ENCODE measurements around a stretch of chr13.

GRCh38 chr13:94713567-94713806, 1.1 kb upstream of the SOX21 start:
- PRO-cap, result no peak

DNA sequence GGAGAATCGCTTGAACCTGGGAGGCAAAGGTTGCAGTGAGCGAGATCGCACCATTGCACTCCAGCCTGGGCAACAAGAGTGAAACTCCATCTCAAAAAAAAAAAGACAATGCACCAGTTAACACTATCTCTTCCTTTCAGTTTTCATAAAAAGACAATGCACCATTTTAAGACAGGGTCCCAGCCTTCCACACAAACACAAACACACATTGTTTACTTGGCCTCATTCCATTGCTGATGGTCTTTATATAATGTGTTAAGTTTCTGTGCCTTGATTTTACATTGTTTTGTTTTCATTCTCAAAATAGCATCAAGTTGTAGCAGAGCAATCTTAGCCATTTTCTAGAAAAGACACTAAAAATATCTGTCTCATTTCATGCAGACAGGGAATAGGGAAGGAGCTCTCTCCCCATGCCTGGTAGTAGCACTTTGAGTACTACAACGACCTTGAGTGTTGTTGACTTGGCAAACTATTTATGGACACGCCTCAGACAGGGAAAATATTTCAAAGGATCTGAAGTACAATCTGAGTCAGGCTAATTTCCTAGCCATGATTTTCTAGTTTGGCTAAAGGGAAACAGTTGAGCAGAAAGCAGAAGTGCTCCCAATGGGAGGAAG, 120.7 kb downstream of the ABCC4 start:
- PRO-cap, result no peak

GRCh38 chr13:95191739-95192302, 109.4 kb downstream of the ABCC4 start:
- PRO-cap, result no peak

DNA sequence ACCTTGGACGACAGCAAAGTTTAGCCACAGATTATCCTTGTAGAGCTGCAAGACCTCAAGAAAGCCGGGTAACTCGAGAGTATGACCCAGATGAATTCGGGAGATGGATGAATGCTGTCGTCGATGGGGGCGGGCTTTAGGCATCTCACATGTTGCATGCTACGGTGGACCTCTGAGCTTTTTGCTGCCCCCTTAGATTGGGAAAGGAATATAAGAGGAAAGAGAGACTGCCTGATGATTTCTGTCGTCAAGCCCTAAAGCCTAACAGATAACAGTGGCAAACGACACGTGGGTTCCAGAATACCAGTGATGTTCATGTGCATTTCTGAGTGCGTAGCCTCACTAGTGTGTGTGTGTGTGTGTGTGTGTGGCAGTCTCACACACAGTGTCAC, 743 bp upstream of the ABCC4 start:
- PRO-cap, result no peak

GRCh38 chr13:95605187-95605871, 39.2 kb downstream of the DZIP1 start:
- PRO-cap, result no peak

- PRO-cap, result bidirectional peak, plus-strand start at chr13:95676259, minus-strand start at chr13:95676200; bidirectional peak, plus-strand start at chr13:95676604, minus-strand start at chr13:95676583; bidirectional peak, plus-strand start at chr13:95677155, minus-strand start at chr13:95676879
These were observed 591 bp upstream of the DNAJC3 start for GRCh38 chr13:95676017-95677079.

GRCh38 chr13:97223104-97223987, 1.2 kb downstream of the MBNL2 start:
- PRO-cap, result bidirectional peak, plus-strand start at chr13:97223937, minus-strand start at chr13:97223822

- PRO-cap, result no peak
These were observed 34.9 kb downstream of the MBNL2 start for GRCh38 chr13:97256959-97257571.

- PRO-cap, result no peak
These were observed 93.6 kb upstream of the RAP2A start for GRCh38 chr13:97340270-97340904.

DNA sequence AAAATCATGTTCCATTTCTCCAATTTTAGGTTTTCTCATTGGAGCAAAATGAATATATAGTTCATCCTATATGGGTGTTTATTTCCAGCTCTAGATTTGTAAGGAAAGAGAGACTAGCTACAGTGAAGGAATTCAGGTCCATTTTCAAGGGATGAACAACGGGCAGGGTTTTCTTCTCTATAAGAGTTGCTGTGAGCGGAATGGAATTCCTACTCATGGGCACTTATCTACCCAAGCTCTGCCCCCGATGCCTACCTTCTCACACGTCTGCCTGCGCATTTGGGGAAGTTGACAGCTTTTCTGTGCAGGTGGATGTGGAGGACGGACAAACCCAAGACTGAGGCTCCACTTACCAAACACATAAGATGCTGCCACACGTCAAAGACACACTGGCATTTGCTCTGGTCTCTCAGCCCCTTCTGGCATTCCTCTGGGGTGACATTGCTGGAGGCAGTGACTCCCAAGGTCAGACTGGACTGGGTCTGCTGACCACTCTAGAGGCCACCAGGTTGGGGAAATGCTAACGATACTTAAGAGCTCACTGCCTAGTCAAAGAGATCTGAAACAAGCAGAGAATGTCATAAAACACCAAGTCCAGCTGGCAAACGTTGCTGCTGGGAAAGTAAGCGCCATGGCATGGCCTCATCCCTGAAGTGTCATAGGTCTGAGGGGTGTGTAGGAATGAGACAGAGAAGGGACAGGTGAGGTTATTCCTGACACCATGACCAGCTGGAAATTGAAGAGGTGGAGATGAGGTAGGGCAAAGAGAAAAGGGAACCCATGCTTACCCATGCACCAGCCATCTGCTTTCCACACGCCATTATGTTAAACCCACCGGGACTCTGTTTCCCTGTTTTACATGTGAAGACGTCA, 59.0 kb upstream of the RAP2A start:
- PRO-cap, result no peak

DNA sequence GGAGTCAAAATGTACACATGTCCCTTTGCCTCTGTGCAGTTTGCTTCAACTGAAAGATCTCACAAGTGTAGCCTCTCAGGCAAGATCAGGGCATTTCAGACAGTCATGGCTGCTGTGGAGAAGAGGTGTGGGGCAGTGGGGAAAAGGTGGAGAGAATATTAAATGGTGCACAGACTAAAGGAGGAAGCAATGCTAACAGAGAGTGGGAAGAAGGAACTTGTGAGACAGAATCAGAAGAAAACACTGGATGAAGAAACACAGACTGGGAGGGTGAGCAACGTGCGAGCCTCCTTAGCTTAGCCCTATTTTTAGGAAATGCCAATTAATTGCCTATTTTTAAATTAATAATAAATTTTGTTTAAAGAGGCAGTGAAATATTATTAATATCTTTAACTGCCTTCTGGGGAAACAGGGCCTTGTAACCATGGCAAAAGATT, 49.6 kb upstream of the RAP2A start:
- PRO-cap, result no peak

- PRO-cap, result no peak
These were observed 26.5 kb upstream of the RAP2A start for GRCh38 chr13:97407254-97408053.

DNA sequence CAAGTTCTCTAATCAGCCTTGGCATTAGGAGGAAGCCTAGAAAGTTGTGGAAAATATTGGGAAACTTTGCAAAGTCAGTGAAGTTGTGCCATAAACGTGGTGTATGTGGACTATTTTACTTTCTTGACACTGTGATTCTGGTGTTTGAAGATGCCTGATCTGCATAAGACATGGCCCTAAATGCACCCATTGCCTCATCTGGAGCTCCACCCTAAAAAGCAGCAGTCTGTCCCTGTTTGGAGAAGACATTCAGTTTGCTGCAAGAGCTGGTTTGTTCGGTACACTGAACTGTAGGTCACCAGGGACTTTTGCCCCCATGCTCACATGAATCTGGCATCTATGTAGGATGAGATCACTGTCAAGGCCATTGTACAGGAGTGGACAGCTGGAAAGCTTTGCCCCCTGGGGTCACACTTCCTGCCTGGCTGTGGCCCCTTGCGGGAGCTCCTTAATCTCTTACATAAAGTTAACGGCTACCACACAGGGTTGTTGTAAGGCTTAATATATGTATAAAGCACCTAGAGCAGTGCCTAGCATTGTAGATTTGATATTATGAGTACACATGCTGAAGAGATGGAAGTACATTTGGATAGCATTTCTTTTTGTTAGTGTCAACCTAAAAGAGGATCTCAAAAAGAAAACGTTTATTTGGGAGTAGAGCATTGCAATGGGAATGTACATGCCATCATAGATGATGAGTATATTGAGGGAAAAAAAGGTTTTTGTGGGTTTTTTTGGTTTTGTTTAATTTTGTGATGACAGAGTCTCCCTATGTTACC, 73.0 kb downstream of the IPO5 start:
- PRO-cap, result no peak

GRCh38 chr13:98188610-98189105, 11.6 kb upstream of the RNF113B start:
- PRO-cap, result no peak

DNA sequence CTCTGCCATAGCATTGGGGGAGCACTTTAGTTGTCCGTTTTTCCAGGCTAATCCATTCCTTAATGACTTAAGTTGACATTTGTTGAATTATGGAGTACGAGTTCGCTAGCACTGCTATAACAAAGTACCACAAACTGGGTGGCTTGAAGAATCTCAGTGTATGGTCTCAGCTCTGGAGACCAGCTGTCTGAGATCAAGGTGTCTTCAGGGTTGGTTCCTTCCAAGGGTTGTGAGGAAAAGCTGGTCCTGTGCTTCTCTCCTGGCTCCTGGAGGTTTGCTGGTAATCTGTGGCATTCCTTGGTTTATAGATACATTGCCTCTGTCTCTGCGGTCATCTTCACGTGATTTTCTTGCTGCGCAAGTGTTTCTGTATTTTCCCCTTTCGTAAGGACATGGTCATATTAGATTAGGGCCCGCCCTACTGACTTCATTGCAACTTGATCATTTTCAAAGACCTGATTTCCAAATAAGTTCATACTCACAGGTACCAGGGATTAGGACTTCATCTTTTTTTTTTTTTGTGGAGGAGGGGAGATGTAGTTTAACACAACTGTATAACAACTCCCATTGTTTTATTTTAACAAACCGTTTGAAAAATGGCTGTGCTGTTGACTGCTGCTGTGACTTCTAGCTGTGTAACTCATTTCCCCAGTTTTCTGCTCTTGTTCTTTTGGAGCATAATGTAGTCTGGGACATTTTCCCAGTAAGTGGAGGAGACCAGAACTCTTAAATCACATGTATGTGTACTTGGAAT, 49.1 kb upstream of the RNF113B start:
- PRO-cap, result no peak

GRCh38 chr13:98315503-98315980, 138.5 kb upstream of the RNF113B start:
- PRO-cap, result no peak

- PRO-cap, result no peak
These were observed 130.8 kb downstream of the STK24 start for GRCh38 chr13:98446049-98446611.

DNA sequence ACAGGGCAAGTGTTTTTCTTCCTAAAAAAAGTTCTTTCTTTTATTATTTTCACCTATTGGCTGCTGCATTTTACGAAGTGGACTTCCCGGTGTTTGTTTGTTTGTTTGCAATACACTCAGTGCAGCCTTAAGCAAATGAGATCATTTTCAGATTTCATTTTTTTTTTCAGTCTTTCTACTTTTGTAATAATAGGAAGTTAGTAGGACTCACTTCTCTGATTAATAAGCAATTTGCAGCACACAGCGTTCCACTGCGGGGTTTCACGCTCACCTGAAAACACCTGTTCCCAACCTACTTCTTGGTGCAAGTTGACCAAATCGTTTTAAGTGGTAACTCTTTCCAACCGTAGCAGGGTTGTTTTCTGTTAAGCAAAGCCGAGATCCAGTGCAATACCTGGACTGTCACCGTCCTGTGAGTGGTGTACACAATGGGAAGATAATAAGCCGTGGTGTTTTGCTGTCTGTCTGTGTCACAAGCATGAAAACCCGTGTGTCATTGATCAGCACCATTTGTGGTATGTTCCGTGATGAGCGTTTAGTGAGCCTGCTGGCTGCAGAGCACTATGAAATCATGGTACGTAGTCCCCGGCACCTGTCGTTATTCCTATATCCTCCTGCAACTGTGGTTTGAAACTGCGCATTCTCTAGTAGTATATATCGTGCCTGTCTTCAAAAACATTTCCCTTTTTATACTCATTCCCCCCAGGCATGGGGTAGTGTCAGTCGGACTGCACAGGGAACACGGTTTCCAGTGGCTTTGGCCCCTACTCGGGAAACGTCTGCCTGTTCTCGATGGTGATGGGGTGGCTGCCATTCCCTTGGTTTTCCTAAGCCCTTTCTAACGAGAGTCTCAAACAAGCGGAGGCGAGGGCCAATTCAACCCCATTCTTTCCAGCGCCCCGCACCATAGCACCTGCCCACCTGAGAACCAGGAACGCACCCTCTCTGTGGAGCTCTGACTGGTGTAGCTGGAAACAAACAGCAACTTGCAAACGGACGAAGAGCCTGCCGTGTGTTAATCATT, 127.9 kb downstream of the STK24 start:
- PRO-cap, result no peak

GRCh38 chr13:98451570-98452873, 124.9 kb downstream of the STK24 start:
- PRO-cap, result no peak

DNA sequence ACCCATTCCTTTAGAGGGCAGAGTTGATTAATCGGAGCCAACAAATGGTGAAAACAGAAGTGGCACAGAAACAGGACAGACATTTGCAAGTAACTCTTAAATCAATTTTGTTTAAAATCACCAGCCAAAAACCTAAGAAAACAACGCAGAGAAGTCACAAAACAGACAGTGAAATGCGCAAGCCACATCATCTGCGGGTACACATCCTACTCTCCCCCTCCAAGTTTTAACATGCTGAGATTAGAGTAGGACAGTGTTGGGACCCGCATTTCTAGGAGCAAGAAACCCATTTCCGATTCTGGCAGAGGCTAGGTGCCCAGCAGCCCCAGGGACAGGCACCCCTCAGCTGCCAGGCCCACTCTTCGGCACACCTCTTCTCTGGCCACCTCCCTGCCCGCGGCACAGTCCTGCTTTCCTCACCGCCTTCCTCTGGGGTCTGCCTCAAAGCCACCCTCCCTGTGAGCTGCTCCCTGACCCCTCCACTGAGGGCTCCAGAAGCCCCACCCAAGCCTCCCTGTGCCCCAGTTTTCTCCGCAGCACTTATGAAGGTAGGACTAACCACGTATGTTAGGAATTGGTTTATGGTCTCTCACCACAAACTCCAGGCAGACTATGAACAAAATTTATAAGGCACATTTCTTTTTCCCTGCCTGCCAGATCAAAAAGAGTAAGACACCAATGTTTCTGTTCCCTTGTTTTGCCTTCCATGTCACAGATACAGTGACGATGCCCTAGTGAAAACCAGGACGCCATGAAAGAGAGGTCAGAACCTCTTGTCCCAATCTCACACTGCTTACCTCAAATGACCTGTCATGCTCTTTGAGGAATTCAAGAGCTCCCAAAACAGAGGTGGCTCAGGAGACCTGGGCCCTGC, 79.9 kb downstream of the STK24 start:
- PRO-cap, result no peak

All from rectum (tissue), 1 donor.